Right common carotid artery plus branches (tissue), 1 donor: ENCODE data around the gene ABCA4.

DNA sequence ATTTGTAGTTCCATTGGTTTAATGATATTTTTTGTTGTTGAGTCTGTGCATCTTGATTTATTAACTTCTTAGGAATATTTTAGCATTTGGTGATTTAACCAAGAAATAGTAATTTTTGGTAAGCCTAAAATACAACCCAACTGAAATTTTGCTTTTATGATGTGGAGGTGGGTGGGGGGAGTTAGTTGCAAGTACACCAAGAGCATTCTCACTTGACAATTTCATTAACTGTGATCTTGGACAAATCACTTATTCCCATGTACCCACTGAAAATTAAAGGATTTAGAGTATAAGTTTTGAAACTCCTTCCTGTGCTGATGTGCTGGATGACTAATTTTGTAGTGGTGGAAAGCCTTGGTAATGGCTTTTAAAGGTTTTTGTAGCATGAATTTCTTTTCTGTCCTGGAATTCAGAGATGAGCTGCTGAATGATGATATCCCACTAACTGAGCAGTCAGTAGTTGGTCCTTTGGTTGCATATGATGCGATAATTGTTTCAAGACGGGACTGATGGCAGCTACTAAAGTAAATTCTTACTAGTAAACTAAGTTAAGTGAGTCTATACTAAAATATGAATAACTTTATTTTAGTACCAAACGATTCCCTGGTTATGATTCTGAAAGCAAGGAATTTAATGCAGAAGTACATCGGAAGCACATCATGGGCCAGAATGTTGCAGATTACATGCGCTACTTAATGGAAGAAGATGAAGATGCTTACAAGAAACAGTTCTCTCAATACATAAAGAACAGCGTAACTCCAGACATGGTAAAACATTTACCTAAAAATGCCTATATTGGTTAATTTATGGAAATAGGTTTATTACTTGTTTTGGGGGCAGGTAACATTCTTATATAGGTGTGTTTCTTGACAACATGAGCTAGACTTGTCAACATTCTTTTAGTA lies 5.3 kb downstream of the RPL5 start:
- PRO-cap = no peak

DNA sequence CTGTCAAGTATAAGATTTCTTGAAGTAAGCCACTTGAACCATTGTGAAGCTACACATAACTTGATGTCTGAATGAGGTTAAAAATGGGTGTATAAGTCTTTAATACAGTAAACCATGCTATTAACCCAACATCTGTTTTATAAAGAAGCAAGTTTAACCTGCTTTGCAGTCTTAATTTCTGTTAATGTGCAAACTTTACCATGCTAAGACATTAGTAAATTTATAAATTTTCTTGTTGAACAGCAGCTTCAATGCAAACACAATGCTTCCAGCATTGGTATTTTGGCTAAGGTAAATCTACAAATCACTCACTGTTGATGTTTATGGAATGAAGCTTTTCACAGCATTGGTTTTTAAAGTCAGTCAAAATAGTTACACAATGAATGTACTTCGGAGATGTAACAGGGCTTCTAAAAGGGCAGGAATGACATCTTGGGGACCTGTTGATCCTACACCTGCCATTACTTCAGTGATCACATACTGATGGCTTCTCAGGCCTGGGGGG lies 11.0 kb downstream of the RPL5 start:
- PRO-cap = no peak

DNA sequence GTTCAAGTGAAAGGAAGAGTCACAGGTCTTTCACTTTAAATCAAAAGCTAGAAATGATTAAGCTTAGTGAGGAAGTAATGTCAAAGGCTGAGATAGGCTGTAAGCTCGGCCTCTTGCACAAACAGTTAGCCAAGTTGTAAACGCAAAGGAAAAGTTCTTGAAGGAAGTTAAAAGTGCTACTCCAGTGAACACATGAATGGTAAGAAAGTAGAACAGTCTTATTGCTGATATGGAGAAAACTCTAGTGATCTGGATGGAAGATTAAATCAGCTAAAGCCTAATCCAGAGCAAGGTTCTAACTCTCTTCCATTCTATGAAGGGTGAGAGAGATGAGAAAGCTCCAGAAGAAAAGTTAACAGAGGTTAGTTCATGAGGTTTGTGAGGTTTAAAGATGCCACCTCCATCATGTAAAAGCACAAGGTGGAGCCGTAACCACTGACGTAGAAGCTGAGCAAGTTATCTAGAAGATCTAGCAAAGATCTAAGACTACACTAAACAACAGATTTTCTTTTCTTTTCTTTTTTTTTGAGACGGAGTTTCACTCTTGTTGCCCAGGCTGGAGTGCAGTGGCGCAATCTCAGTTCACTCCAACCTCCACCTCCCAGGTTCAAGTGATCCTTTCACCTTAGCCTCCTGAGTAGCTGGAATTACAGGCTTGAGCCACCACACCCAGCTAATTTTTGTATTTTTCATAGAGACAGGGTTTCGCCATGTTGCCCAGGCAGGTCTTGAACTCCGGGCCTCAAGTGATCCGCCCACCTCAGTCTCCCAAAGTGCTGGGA lies 19.9 kb upstream of the DIPK1A start:
- PRO-cap = no peak

- PRO-cap = no peak
Measured at GRCh38 chr1:93346808-93347022, 1.0 kb downstream of the DR1 start.

DNA sequence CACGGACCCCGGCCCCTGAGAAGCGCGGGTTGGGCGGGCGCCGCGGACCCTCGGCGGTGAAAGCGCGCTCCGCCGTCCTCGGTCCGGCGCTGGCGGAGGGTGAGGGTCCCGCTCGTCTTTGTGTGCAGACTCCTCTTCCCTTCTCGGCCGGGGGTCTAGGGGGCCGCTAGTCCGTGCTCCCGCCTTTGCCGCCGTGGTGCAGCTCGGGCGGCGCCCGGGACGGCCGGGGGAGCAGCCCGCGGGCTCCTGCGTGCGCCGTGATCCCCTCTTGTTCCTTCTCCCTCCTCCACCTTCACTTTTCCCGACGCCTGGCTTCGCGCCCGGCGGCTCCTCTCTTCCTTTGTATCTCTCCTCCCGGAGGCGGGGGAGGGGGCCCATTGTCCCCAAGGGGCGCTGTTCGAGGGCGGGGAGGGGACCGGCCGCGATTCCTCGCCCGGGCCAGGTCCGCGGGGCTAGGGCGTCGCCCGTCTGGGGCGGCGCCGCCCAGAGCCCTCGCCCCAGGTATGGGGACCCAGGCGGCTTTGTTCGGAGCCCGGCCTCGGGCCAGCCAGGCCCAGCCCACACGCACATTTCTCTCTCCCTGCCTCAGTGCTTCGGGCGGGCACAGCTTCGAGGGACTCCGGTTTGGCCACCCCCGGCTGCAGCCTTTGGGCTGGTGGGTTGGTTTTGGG lies 548 bp downstream of the FNBP1L start:
- PRO-cap = no peak

DNA sequence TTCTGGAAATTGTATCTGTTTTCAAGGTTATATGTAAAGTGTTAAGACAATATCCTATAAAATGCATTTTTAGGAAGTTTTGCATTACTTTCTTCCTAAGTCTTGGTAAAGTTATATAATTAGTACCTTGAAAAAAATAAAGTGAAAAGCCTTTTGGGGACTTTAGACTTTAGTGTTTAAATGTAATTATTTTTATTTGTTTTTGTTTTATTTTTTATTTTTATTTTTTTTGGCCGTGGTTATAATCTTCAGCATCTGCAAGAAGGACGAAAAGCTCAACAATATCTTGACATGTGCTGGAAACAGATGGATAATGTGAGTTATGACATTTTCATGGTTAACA lies 76.1 kb downstream of the FNBP1L start:
- PRO-cap = no peak

- PRO-cap = no peak
Measured at GRCh38 chr1:93554699-93555122, 106.8 kb downstream of the FNBP1L start.

DNA sequence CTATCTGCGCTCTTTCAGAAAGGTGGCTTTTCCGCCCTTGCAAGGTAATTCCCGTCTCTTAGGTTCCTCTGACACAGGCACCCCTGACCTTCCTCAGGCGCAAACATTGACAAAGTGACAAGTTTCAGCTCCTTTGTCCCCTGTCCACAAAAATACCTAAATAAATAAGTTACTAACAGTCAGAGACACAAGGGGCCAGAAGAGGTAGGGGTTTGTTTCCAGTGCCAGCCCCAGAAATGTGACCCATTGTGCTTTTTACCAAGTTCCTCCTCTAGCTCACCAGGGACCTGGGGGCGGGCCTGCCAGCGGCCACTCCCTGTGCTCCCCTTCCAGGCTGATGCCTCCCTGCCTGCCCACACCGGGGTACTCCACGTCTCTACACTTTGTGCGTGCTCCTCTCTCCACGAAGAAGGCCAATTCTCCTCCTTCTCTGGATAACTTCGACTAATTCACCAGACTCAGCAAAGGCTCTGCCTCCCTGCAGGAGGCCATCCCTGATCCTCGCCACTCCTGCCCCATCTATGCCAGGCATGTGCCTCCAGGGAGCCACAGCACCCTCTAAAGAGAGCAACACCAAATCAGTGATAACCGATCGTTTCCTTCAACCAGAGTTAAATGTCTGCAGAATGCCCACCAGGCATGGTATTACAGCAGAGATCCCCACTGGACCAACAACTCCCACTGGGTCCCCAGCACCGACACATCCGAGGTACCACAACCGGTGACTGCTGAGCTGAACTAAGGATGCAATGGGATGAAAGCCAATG lies 72.0 kb downstream of the BCAR3 start:
- PRO-cap = no peak

GRCh38 chr1:93612151-93612840 lies 69.3 kb downstream of the BCAR3 start:
- PRO-cap = no peak

DNA sequence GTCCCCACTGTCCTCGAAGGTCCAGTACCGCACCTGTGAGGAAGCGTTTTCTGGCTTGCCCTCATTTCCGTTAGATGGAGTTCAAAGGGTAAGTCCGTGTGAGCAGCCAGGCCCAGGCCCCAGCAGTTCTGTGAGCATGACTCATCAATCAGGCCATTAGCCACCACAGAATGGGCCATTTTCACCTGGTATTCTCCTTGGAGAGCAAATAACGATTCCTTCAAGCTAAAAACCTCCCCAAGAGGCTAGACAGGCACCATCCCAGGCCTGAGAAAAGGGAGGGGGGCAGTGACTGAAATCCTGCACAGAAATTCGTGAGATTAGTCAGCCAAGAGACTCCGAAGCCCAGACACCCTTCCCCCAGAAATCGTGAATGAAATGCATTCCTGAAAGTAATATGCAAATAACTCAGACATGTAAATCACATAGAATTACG lies 66.0 kb downstream of the BCAR3 start:
- PRO-cap = no peak

- PRO-cap = no peak
Measured at GRCh38 chr1:93628215-93629148, 53.2 kb downstream of the BCAR3 start.

- PRO-cap = no peak
Measured at GRCh38 chr1:93630371-93630837, 51.2 kb downstream of the BCAR3 start.

- PRO-cap = no peak
Measured at GRCh38 chr1:93638888-93639414, 42.7 kb downstream of the BCAR3 start.

GRCh38 chr1:93680620-93681503 lies 775 bp downstream of the BCAR3 start:
- PRO-cap = bidirectional peak, plus-strand start at chr1:93680976, minus-strand start at chr1:93680862

DNA sequence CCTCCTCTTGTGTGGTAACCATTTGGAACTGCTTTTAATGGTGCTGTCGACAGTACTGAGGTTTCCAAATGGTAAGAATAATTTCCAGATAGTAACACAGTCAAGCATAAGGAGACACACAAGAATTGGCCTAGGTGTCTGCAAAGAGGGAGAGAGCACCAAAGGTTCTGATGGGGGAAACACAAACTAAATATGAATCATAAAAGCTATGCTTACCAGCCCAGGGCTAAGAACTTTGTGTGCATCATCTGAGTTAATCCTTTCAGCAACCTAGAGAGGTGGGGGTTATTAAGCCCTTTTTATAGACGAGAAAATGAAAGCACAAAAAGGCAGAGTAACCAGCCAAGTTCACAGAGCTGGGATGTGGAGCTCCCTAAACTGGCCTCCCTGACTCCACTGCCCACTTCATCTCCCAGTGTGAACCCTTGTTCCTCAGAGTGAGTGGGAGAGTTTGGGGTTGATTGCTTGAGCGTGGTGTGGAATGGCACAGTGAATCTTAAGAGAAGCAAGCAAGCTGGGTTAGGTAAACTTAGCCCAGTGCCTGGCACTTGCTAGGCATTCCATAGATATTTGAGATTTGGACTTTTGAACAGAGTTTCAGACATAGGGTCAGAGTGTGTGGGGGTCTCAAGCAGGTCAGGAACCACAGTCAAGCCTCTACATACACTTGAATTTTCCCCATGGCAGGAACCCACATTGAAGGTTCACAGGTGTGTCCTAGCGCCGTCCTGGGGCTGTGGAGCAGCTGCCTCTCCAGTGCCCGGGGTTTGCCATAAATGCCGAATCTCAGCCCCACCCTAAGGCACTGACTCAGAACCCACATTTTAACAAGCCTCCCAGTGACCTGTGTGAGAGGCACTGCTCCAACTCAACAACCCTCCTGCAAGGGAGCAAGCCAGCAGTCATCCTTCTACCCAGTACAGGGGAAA lies 10.9 kb upstream of the BCAR3 start:
- PRO-cap = no peak

DNA sequence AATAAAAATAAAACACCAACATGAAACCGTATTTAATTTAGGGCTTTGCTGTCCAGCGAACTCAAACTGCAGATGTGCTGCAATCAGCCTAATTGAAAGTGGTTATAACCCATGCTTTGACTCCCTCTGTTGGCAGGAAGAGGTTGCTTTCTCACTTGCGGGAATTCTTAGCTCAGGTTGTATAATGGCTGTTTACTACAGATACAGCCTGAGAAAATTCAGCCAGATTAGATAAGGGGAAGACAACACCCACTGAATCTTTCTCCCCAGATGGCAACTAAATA lies 34.7 kb downstream of the DNTTIP2 start:
- PRO-cap = no peak

DNA sequence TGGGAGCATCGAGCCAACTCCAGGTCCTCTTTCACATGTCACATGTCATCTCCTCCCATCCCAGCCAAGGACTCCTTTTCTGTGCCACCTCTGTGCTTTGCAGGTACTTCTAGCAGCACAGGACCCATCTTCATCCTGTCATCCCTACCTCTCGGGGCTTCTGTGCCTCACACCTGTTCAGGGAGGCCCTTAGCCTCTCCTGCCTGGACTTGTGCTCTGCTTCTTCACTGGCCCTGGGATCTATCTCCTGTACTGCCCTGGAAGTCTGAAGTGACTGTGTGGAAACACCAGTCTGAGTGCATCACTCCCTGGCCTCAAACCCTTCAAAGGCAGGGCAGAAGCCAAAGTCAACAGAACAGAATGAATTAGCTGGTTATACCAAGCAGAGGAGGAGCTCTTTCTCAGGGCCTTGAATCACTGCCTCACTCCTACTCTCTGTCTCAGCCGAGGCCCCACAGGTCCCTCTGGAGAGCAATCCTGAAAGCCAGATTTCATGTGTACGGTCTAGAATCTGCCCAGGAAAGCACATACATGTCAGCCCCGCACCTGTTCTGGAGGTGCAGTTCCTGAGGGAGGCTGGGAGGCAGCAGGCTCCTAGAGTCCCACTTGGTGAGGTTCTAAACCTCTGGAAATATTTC lies 98.5 kb downstream of the ABCA4 start:
- PRO-cap = no peak

DNA sequence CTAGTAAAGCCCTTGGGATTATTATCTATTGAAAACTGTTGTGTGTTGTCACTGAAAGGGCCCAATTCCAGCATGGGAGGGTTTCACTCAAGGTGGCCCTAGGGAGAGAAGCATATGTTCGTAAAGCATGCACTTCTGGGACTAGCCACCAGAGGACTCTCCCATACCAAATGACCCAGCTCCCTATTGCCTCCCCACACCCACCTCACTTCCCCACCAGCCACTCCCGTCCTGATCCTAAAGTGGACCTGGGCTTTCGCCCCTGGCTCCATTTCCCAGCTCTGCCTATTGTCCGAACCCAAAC lies 59.5 kb downstream of the ABCA4 start:
- PRO-cap = no peak

DNA sequence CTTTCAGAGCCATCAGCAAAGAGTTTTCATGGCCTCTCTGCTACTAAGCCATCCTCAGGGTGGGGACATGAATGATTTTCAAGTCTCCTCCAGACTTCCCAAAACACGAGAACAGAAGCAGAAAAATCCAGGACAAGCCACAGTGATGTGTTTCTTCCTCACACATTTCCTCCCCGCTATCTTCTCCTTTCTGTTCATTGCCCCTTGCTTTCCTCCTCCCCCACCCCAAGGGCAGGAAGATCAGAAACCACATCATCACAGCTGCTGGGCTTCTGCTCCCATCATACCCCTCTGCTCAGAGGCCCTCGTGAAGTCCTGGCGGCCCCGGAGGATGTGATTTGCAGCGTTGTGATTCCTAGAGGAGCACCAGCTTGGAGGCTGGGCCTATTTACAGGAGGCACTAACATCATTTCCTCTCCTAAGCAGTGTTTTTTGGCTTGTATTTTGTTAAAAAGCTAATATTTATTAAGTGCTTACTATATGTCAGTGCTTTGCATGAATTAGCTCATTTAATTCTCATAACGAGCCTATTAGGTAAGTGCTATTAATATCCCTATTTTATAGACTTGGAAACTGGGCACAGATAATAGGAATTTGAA lies 47.8 kb downstream of the ABCA4 start:
- PRO-cap = no peak

DNA sequence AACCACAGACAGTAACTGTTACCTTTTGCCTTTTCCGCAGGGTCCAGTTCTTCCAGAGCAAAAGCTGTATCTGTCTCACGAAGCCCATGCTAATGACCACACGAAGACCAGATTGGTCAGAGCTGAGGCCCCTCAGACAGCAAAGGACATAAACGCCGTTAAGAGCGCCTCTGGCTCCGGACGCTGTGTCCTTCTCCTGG lies at the start of gene ABCA4:
Gene ABCA4, minus strand, starts transcription at position 191 of the 200 bp plus-strand sequence.
- PRO-cap = no peak